PFSK-1 (cell line): ENCODE measurements around a stretch of chr5.

- RRBS = under 1% methylated on average over 22 of the region's 51 CpGs
Observed at GRCh38 chr5:107671939-107672577, 1.3 kb upstream of the EFNA5 start.

- RRBS = no CpG with 5 or more reads among the region's 8 CpGs
Observed at GRCh38 chr5:107812272-107812984, 141.7 kb upstream of the EFNA5 start.

DNA sequence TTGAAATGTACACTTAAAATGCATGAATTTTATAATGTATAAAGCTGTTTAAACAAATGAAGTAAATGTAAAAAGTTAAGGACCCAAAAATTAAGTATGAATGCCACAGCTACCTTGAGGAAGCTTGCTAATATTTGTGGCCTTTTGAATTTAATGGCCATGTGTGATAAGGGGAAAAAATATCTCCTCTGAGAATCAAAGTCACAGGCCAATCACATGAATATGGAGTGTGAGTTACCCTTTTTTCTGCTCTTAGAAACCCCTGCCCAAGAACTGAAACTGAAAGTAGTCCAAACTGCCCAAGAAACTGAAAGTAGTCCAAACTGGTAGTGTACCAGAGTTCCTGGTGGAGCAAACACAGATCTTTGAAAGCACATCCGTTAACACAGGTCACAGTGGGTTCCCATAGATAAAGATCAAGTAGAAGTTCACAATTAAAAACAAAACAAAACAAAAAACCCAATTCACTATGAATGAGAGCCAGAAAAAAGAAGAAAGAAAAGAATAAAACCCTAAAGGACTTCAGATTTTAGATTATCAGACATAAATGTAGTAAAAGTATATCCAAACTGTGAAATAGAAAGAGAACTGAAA is 332.4 kb upstream of the EFNA5 start:
- RRBS = no CpG with 5 or more reads among the region's 1 CpG

- RRBS = no CpG with 5 or more reads among the region's 3 CpGs
Observed at GRCh38 chr5:108089112-108089796, 292.6 kb downstream of the FBXL17 start.

DNA sequence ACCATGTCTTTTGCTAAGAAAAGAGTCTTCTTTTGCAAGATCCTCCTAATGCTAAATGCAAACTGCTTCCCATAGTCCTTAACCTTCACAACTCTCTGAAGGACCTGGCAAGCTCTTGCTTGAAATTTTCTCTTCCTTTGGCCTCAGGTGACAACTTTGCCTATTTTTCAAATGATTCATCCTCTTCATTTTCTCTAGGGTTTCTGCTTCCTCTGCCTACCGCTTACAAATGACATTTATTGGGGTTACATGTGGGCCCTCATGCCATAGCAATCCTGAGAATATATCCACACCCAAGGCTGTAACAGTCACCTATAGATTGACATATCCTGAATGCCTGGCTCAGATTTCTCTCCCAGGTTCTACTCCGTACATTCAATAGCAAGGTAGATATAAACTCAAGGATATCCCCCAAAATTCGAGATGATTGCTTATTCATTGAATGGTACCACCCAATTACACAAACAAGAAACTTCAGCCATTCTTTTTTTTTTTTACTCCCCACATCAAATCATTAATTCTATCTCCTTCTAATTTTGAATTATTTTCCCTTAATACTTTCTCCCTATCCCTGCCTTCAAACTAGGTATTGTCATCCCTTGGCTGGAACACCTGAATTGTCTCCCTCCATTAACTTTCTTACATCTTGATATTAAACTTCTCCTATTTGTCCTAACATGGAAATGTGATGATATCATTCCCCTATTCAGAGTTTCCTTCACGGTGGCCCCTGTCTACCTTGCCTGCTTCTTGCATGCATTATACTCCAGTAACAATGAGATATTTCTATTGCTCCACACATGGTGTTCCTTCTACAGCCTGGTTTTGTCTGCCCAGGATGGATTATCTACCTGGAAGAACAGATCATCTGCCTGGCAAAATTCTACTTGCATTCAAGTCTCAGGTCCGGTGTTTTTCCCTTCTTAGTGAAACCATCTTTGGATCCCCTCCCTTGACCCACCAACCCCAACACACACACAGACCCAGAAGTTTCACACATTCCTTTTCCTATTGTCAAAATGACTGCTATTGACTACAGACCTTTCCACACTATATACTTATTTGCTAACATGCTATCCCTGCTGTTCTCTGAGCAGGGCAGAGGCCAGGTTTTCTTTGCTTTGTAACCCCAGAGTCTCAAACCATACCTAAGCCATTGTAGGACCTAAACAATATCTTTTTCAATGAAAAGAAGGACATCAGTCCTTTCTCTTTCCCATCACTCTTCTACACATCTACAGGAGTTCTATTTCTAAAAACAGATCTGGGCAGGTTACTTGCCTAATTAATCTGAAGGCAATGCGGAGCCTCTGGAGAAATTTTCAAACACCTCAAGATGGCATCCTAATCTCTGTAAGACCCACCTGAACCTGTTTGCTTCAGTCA is 241.1 kb downstream of the FBXL17 start:
- RRBS = no CpG with 5 or more reads among the region's 6 CpGs

GRCh38 chr5:108341645-108342448 is 40.1 kb downstream of the FBXL17 start:
- RRBS = no CpG with 5 or more reads among the region's 2 CpGs

DNA sequence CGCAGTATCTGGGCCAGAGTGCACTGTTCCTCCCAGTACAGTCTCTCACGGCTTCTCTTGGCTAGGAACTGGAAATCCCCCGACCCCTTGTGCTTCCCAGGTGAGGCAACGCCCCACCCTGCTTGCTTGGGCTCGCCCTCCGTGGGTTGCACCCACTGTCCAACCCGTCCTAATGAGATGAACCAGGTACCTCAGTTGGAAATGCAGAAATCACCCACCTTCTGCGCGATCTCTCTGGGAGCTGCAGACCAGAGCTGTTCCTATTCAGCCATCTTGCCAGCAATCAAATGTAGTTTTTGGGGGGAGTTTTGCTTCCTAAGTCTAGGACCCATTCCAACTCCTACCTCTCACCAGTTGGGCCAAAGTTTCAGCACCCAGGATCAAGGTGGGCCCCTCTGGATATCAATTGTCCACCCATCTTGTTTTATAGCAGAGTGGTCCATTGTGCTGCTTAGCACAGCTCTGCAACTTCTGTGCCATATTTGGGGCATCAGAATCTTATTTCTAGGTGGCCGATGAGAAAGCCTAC is 61.5 kb upstream of the FER start:
- RRBS = no CpG with 5 or more reads among the region's 10 CpGs

DNA sequence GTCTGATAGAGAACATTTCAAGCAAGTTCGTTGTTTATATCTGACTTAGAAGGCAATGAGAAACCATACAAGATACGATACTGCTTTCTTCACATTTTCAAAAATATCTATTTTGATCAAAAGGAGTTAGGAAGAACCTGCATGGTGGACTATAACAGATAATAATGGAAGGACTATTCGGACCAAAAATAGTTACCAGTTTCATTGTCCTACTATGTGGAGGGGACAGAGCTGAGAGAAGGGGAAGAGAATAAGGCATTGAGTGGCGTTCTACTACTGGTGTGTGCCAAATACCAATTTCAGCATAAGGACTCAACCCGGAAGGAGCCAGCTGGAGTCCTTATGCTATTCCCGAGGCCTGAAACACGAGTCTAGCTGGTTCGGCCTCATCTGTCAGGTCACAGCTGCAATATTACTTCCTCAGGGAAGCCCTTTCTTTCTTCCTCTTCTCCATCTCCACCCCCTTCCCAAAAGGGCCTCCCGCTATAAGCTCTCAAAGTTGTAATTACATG is 20.6 kb upstream of the FER start:
- RRBS = no CpG with 5 or more reads among the region's 9 CpGs

GRCh38 chr5:108747159-108747534 is 550 bp upstream of the FER start:
- RRBS = no CpG with 5 or more reads among the region's 7 CpGs

DNA sequence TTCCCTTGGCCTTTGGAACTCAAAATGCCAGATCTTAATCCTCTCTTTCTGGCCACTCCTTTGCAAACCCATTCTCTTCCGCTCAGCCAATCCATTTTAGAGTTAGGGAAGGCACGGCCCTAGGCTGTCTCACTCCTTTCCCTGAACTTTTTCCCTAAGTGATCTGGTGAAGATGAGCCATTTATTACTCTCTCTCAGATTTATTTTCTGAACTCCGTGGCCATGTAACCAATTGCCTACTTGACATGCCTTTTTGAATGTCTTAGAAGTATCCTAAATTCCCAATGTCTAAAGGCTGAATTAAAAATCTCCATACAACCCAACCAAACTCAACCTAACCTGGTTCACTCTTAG is 137.2 kb downstream of the FER start:
- RRBS = no CpG with 5 or more reads among the region's 3 CpGs

GRCh38 chr5:109318632-109319309 is 91.0 kb downstream of the PJA2 start:
- RRBS = no CpG with 5 or more reads among the region's 9 CpGs

- RRBS = no CpG with 5 or more reads among the region's 3 CpGs
Observed at GRCh38 chr5:109329708-109330271, 80.0 kb downstream of the PJA2 start.

- RRBS = no CpG with 5 or more reads among the region's 1 CpG
Observed at GRCh38 chr5:109368529-109369221, 41.1 kb downstream of the PJA2 start.

- RRBS = no CpG with 5 or more reads among the region's 4 CpGs
Observed at GRCh38 chr5:109468572-109469299, 59.0 kb upstream of the PJA2 start.

GRCh38 chr5:109690912-109691731 is 1.4 kb downstream of the MAN2A1 start:
- RRBS = no CpG with 5 or more reads among the region's 32 CpGs

DNA sequence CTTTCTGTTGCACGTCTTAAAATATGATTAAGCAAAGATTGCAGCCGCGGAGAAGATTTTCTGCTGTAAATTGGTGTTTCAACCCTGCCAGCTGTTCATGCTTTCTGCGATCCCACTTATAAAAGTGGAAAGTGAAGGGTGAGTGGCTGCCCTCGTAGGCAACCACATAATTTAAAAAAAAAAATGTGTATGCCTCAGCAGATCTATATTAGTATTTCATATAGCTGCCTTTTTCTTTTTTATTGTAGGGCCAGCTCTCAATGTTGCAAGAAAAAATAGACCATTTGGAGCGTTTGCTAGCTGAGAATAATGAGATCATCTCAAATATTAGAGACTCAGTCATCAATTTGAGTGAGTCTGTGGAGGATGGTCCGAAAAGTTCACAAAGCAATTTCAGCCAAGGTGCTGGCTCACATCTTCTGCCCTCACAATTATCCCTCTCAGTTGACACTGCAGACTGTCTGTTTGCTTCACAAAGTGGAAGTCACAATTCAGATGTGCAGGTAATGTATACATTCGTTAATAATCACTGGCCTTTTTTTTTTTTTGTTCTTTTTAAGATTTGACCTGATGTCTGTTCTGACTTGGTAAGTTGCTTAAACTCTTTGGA is 23.6 kb downstream of the MAN2A1 start:
- RRBS = no CpG with 5 or more reads among the region's 8 CpGs

DNA sequence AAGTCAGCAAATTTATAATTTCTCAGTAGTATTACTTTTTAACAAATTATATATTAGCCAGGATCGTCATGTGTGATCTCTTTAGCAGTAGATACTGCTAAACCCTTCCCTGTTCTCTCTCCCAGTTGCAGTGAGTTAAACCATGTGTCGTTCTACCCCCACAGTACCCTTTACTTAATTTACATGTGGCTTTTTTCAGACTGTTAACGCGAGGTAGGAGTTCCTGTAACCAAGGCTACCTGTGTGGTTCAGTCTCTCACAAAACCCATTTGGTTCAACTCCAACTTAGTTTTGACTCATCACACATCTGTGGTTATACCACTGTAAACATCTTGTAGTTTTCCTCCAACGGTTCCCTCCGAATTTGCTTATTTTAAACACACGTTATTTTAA is 13.4 kb downstream of the SLC25A46 start:
- RRBS = no CpG with 5 or more reads among the region's 7 CpGs

DNA sequence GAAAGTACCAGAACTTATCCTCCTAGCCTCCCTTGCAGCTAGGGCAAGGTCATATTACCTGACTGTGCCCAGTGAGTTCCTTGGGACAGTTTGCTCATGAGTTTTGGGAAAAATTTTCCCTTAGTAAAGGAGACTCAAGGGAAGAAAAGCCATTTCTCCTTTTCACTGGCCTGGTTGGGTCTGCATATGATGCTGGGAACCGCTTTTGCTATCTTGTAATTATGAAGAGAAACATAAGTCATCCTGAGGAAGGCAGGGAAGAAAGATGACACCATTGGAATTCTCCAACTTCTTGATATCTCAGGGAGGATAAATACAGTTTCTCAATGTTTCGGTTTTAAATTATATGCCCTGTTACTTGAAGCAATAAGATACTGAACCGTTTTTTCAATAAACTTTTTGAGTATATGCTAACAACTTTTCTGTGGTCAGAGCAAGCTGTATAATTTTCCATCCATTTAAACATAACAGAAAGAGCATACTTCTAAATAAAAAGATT is 109.7 kb downstream of the STARD4 start:
- RRBS = no CpG with 5 or more reads among the region's 3 CpGs

DNA sequence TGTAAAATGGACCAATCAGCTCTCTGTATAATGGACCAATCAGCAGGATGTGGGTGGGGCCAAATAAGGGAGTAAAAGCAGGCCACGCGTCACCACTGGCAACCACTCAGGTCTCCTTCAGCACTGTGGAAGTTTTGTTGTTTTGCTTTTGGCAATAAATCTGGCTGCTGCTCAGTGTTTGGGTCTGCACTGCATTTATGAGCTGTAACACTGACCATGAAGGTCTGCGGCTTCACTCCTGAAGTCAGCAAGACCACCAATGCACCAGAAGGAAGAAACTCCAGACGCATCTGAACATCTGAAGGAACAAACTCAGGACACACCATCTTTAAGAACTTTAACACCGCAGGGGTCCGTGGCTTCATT is 69.2 kb upstream of the NREP start:
- RRBS = no CpG with 5 or more reads among the region's 6 CpGs

DNA sequence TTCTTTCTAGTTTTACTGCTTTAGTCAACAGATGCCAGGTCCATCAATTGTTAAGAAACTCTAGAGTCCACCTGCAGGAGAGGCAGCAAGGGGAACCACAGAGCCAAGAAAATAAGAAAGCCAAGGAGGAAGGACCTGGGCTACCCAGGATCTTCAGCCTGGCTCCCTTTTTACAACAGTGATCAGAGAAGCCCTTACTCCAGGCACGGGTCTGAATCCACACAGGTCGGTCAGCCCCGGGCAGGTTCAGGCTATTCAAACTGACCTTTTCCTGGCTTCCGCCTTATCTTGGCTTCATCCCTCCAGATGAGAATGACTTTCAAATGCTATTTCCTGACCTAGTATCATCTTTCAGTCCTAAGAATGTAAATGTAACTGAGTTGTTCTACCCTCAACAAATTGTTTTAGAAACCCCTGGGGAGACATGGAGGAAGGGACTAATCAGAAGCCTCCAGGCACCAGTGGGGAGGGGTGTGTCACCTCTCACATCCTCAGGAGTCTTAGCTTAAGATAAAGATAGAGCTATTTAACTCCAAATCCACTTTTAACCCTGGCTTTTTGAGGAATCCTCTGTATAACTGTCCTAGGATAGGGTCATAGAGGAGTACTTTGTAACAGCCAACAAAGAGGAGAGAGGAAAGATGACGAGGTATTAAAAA is 213.2 kb downstream of the EPB41L4A start:
- RRBS = no CpG with 5 or more reads among the region's 5 CpGs